Mesangial cell (primary cell): ENCODE results near the genes GRP, CCBE1 and VPS4B.

DNA sequence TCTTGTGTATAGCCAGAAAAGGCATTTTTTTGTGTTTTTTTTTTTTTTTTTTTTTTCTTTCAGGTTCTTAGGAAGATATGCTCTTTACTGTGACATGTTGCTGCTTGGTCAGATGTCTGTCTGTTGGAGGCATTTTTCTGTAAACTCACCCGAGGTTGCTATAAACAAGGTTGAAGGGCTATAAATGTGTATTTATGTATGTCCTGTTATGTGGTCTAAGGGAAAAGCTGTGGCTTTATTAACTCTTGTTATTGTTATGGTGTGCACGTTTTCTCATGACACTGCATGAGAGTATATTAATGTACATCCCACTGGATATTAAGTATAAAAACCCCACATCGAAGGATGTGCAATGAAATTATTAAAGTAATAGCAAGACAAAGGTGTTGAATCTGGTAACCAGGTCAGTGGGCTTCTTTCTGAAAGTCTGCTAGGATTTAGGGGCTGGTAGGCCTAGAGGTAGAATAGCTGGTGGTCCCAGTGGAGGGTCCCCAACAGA is 102.1 kb downstream of the ZNF532 start:
- RAMPAGE, long total RNA: no peak

GRCh38 chr18:58974804-58975815 is 110.4 kb downstream of the ZNF532 start:
- RAMPAGE, long total RNA: no peak

DNA sequence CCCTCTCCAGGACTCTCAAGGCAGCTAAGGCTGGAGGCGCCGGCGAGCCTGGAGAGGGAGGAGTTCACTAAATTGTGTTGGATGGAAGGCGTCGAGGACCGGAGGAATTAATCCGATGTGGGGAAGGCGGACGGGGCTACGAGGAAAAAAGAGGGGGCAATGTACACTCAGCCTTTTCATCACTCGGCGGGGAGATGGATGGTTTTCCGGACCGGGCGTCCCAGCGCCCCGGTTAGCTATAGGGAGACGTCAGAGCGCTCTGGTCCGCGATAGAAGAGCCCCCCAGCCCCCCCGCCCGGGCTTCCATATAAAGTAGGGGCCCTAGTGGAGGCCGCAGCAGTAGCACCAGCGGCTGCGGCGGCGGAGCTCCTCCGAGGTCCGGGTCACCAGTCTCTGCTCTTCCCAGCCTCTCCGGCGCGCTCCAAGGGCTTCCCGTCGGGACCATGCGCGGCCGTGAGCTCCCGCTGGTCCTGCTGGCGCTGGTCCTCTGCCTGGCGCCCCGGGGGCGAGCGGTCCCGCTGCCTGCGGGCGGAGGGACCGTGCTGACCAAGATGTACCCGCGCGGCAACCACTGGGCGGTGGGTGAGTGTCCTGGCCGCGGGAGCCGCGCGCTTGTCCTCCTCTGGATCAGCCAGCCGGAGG is at the start of gene GRP:
Gene GRP, plus strand, starts transcription at position 336 of the 642 bp plus-strand sequence.
- RAMPAGE, long total RNA: no peak

DNA sequence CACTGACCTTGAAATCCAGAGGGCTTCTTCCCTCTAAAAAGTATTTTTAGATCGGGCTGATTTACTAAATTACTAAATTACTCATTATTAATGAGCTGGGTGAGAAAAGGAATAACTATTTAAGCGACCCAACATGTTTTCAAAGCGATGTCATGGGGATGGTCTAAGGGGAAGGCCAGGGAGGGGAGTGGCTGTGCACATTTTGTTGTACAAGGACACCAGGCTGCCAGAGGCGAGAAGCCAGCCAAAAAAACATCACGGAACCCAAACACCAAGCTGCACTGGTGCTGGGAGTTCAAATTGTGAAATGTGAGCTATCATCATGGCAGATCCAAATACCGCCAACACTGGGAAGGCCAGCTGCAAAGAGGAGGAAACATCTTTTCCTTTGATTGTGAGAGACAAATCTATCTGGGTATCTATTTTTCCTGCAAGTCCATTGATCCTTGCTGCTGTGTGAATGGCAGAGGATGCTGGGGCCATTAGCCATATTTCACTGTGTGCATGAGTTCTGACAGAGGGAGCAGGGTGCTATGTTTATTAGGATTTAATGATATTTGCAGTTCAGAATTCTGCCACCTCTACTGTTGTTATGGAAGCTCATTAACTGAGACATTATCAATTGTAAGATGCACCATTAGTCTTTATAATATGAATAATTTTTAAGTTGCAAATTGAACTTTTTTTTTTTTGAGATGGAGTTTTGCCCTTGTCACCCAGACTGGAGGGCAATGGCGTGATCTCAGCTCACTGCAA is 150.9 kb upstream of the LMAN1 start:
- RAMPAGE, long total RNA: no peak

DNA sequence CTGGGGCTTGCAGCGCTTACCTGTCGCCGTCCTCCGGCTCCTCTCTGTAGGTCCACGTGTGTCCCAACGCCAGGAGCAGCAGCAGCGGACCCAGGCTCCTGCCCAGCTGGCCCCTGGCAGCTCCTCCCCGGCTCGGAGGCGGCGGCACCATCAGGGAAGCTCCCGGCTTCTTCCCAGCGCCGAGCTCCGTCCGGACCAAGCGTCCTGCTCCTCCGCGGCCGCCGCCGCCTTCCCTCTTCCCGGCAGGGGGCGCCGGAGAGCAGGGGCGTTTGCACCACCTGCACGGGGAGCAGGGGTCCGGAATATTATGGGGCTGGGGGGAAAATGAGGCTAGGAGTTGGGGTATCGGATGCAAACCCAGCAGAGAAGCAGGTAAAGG is at the start of gene CCBE1:
Gene CCBE1, minus strand, starts transcription at position 232 of the 379 bp plus-strand sequence.
- RAMPAGE, long total RNA: start-site peak on the minus strand centred at position 199 of the sequence, 62 bp wide, 93 reads

DNA sequence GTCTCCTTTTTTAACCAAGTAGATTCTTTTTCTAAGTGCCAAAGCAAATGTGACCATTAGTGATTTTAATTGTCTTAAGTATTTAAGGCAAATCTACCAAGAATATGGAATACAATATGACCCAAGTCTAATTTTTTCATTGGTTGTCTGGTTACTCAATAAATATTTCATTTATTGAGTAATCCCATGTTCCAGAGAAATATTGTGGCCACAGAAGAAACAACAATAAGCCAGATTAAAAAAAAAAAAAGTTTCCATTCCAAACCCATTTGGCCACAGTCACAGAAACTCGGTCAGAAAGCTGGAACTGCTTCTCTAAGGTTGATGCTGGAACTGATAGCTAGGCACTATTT is 71.8 kb upstream of the CCBE1 start:
- RAMPAGE, long total RNA: no peak

GRCh38 chr18:59980412-59980649 is 80.5 kb downstream of the PMAIP1 start:
- RAMPAGE, long total RNA: no peak

GRCh38 chr18:61854011-61854742 is 38.6 kb downstream of the RNF152 start:
- RAMPAGE, long total RNA: no peak

DNA sequence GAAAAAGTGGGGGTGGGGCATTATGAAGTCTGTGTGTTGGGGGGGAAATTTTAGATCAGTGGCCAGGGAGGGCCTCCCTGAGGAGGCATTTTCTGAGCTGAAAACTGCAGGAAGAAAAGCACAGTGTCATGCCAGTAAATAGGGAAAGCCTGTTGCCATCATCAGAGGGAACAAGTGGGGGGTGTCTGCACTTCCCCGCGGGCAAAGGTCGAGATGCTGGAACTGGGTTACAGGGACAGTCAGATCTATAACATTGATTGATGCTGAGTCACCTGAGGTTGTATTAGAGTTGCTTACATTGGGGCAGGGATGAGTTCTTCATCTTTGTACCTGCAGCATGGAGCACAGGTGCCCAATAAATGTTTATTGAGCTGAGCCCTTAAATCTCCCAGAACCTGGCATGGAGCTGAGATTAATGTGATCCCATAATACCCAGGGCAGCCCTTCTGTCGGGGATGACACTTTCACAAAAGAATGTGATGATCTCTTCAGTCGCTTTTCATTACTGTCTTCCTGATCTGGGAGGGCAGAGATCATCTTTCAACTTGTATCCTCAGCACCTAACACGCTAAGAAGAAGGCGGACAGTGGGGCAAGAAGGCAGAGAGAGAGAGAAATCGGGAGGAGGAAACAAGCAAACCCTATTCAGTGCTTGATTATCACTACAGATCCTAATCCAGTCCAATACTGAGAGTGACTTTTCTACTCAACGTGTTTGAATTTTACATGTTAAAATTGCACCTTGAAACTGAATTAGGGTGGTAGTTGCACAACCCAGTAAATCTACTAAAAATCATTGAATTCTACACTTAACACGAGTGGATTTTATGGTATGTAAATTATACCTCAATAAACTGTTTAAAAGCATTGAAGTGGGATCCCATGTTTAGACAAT is 6.0 kb upstream of the RNF152 start:
- RAMPAGE, long total RNA: no peak

- RAMPAGE, long total RNA: no peak
Measured at GRCh38 chr18:62523542-62523663, 578 bp downstream of the ZCCHC2 start.

DNA sequence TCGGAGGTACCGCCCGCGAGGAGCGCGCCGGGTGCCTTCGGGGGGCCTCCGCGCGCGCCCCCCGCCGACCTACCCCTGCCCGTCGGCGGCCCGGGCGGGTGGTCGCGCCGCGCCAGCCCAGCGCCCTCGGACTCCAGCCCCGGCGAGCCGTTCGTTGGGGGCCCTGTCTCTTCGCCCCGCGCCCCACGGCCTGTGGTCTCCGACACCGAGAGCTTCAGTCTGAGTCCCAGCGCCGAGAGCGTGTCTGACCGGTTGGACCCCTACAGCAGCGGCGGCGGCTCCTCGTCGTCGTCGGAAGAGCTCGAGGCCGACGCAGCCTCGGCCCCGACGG is 1.1 kb downstream of the PHLPP1 start:
- RAMPAGE, long total RNA: no peak

GRCh38 chr18:62716849-62717962 is 1.9 kb downstream of the PHLPP1 start:
- RAMPAGE, long total RNA: no peak

- RAMPAGE, long total RNA: no peak
Measured at GRCh38 chr18:63098341-63098949, 221.1 kb downstream of the BCL2 start.

DNA sequence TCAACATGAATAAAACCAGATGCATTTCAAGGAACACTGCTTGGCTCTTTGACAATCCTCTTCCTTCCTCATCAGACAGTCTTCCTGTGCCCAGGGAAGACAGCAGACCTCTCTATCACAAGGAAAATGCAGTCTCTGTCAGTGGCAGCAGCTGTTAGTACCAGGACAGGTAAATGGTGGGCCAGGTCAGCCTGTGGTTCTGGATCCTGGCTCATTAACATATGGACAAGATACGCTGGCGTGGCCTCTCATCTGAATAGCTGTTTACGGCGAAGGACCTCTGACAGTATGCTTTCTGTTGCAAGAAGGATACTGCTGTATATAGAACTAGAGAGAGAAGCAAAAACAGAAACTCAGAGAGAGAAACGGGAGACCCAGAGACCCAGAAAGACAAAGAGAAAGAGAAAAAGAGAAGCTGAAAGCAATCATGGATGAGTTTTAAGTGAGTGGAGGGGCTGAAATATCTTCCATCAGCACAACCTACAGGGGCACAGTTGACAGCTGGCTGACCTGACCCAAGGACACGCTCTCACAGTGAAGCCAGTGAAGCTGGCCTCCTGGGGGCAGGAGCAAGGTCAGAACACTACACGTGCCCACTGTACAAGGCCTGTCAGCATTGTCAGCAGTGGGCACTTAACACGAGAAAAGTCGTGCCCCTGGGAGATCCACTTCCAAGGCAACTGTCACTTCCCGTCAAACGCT is 176.6 kb downstream of the BCL2 start:
- RAMPAGE, long total RNA: no peak

DNA sequence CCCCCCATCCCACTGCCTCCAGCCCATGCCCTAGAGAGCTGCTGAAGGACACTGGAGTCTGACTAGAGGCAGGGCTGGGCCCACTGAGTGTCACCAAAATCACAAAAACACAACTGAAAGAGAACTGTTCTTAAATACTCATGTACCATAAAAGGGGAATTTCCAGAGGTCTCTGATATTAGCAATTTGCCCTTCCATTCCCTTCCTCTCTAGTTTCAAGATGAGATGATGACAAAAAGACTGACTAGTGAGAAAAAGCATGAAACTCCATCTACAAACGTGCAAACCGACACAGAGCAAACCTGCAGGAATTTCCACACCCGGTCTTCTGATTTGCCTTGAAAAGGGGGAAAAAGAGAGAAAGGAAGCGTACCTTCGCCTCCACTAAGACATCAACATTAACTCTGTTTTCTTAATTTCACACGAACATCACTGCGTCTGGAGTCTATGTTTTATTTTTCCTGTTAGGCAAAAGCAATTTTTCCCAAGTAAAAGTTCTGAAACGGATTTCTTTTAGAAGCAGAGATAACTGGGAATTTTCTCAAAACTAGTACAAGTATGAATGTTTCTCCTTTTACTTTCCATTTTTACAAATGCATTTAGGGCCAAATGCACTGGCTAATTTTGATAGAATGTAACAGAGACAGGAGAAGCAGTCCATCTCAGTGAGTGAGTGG is 160.5 kb downstream of the BCL2 start:
- RAMPAGE, long total RNA: no peak

DNA sequence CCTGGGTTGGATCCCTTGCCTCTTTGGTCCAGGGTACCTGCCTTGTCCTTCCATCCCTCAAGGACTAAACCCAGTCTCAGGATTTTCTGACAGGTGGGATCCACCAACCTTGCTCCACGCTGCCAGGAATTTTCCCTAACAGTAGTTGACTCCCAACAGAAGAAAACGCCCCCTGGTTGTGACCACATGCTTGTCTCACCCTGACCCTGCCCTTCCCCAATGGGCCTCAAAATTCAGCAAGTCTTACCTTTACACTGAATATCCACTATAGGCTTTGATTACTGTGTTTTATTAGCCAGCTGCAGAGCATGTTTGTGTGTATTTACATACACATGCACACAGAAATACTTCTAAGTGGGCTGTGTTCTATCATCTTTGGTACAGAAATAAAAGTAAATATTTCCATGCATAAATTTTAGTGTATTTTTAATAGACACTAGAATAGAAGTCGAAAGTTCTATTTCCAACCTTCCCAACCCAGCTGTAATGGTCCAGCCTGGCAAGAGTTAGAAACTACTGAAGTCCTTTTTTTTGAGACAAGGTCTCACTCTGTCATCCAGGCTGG is 23.7 kb downstream of the BCL2 start:
- RAMPAGE, long total RNA: no peak

DNA sequence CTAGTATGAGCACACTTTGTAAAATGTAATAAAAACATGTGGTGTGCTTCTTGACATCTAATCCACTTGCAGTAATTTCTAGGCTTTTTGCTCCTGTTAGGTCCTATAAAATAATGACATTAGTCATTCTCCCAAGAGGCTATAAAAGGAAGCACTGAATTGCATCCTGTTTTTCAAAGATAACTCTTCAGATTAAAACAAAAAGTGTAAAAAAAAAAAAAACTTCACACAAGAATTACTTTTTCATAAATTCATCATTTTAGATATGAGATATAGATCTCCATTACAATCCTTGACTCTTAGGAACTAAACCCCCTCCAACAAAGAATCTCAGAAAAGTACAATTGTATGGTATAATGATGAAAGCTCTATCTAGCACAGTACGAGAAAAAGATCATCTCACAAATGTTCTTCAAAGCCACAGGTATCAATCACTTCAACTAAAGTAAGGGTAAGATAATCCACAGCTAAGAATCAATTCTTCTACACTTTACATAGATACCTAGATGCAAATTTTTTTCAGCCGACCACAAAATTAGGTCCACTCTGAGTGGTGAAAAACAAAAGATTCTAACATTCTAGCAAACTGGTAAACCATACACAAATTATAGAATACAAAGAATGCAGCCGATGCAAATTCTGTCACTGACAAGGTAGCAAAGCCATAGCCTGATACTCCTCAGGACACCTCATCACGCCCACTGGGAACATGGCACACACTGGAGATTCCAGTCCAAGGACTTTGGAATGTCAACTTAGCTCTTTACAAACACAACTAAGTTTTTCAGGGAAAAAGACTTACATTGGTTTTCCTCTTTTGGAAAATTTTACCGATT is 2.6 kb downstream of the BCL2 start:
- RAMPAGE, long total RNA: no peak

GRCh38 chr18:63402983-63403182 is 19.4 kb downstream of the VPS4B start:
- RAMPAGE, long total RNA: no peak

DNA sequence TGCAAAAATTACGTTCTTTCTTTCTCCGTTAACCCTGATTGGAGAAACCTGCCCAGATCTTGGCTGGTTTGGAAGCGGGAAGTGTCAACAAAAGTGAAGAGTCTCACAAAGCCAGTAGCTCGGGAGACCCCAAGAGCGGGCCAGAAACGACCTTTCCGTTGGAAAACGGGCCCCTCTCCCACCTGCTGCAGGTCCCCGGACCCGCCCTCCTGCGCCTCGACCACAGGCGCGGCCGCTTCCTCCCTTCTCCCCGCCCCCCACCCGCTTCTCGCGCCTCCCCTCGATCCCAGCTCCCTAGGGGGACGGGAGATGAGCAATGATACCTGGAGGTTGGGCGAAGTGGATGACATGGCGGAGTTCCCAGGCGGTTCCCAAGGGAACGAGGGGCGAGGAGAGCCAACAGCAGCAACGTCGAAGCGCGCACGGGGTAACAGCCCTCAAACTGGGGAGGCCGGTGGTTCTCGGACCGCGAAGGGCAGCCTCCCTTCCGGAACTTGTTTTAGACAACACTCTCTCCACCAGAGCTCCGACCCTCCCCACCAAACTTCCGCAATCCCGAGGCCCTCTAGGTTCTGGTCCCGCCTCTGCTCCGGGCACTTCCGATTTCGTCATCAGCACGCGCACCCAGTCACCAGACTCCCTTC is at the start of gene VPS4B:
Gene VPS4B, minus strand, starts transcription at position 567 of the 644 bp plus-strand sequence.
- RAMPAGE, long total RNA: start-site peak on the minus strand centred at position 529 of the sequence, 78 bp wide, 802 reads

- RAMPAGE, long total RNA: no peak
Measured at GRCh38 chr18:63869399-63869986, 18.0 kb upstream of the SERPINB2 start.